Stomach (tissue), 7 donors: Measurements from ENCODE around the gene MARK1.

DNA sequence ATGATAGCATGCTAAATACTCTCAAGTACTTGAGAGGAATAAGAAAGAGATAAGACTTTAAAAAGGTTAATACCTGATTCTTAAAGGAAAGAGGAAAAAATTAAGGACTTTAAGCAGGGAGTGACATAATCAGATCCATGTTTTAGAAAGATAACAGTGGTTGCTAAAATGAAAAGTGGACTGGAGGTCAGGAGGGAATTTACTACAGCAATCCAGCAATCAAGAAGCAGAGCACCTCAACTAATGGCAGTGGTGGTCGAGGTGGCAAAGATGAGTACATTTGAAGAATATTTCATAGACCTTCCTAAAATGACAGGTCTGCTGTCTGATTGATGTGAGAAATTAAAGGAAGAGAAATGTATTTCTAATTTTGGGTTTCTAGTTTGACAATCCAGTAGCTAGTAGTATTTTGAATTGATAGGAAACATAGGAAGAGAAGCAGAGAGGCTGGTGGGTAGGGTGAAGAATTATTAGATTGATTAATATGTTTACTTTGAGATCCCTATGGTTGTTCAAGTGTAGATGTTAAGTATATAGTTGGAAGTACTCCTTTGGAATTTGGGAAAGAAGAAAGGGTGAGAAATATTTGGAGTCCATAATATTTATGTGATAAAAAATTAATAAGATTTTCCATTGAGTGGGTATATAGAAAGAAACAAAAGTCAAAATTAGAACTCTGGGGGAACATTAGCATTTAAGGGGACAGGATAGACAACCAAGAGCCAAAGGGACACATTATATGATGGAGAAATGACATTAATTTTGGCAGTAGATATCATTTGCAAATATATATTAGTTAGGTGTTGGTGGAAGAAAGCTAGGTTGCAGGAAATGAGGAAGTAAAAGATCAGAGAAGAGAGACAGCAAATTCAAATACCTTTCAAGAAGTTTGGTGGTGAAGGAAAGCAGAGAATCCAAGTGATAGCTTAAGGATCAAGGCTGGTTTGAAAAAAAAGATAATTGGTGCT, 29.0 kb downstream of the KCTD3 start:
- PRO-cap, result no peak
- RAMPAGE, long total RNA, 5 experiments, result start-site peak on the plus strand in 1 of 5 experiments, centred at position 212 of the sequence, 5 reads per replicate
- RRBS, result no CpG with 5 or more reads among the region's 1 CpG

DNA sequence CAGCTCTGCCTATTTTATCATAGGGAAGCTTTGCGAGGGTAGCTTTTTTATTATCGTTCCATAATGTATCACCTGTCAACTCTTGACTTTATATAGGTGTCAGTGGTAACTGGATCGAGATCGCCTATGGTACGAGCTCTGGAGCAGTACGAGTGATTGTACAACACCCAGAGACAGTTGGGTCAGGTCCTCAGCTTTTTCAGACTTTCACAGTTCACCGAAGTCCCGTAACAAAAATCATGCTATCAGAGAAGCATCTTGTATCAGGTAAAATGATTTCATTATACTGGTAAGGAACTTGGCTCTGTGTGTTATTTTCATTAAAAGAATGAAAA, 36.9 kb downstream of the KCTD3 start:
- PRO-cap, result no peak
- RAMPAGE, long total RNA, 5 experiments, result start-site peak on the plus strand in 2 of 5 experiments, centred at positions 226 to 233 of the sequence, 9 to 34 reads per replicate
- RRBS, result no CpG with 5 or more reads among the region's 8 CpGs

GRCh38 chr1:216531254-216531793, 108.1 kb upstream of the USH2A start:
- PRO-cap, result no peak
- RAMPAGE, long total RNA, 5 experiments, result no peak in any of the 5 experiments
- RRBS, result no CpG with 5 or more reads among the region's 9 CpGs

GRCh38 chr1:217137314-217138089, 414.3 kb upstream of the ESRRG start:
- PRO-cap, result no peak
- RAMPAGE, long total RNA, 5 experiments, result no peak in any of the 5 experiments
- RRBS, result 14% methylated on average over 10 of the region's 56 CpGs

GRCh38 chr1:218348093-218348429, 2.9 kb downstream of the TGFB2 start:
- PRO-cap, result no peak
- RAMPAGE, long total RNA, 5 experiments, result no peak in any of the 5 experiments
- RRBS, result no CpG with 5 or more reads among the region's 1 CpG

DNA sequence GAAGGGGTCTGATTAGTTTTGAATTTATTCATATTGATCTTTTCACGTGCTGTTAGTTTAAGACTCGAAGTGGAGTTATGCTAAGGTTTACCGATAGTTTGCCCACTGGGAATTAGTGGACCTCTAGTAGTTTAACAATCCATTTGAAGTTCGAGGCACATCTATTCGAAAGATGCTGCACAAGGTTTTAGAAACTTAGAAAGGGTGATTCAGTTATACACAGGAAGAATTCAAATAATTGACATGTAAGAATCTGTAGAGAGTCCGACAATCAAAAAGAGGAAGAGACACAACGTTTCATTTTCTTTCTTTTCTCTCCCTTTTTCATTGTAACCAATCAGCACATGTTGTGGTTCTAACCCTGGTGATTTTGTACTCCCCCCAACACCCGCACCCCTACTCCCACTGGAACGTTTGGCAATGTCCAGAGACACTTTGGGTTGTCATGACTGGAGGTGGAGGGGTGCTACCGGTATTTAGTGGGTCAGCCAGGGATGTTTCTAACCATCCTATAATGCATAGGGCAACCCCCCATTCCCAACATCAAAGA, 4.9 kb downstream of the TGFB2 start:
- PRO-cap, result no peak
- RAMPAGE, long total RNA, 5 experiments, result no peak in any of the 5 experiments
- RRBS, result no CpG with 5 or more reads among the region's 10 CpGs

- PRO-cap, result no peak
- RAMPAGE, long total RNA, 5 experiments, result no peak in any of the 5 experiments
- RRBS, result no CpG with 5 or more reads among the region's 2 CpGs
These were observed 76.6 kb downstream of the TGFB2 start for GRCh38 chr1:218421733-218422079.

DNA sequence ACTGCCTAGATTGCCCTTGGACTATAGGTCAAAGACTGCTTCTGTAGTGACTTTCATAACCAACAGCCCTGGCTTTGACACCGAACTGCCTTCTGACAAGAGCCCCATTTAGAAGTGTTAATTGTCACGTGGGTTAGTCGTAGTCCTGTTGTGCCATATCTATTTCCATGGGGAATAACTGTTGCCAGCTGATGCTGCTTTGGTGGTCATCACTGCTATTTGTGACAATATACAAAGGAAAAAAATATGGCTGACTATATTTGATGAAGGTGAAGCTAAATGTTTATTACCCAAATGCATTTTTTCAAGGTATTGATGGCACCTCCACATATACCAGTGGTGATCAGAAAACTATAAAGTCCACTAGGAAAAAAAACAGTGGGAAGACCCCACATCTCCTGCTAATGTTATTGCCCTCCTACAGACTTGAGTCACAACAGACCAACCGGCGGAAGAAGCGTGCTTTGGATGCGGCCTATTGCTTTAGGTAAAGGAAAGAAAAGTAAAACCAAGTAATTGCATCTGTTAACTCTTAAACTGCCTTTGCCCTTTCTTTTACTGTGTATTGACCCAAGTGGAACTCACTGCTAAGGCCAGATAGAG, 90.6 kb downstream of the TGFB2 start:
- PRO-cap, result no peak
- RAMPAGE, long total RNA, 5 experiments, result no peak in any of the 5 experiments
- RRBS, result no CpG with 5 or more reads among the region's 7 CpGs

- PRO-cap, result no peak
- RAMPAGE, long total RNA, 5 experiments, result no peak in any of the 5 experiments
- RRBS, result no CpG with 5 or more reads among the region's 8 CpGs
These were observed 240.3 kb downstream of the TGFB2 start for GRCh38 chr1:218585266-218585994.

- PRO-cap, result no peak
- RAMPAGE, long total RNA, 5 experiments, result no peak in any of the 5 experiments
- RRBS, result no CpG with 5 or more reads among the region's 7 CpGs
These were observed 367.1 kb downstream of the TGFB2 start for GRCh38 chr1:218712254-218712668.

DNA sequence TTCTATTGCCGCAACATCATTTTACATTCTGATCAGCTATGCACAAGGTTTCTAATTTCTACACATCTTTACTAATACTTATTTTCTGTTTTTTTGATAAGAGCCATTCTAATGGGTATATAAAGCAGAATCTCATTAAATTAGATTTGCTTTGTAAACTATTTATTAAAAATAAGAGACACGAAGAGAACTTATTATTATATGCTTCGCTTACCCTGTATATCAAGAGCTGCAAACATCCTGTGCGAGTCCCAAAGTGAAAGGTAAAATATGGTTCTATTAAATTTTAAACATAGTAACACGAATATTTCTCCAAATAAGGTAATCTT, 458 bp upstream of the LYPLAL1 start:
- PRO-cap, result no peak
- RAMPAGE, long total RNA, 5 experiments, result no peak in any of the 5 experiments
- RRBS, result no CpG with 5 or more reads among the region's 5 CpGs

GRCh38 chr1:219660633-219661467, 47.9 kb upstream of the ZC3H11B start:
- PRO-cap, result no peak
- RAMPAGE, long total RNA, 5 experiments, result no peak in any of the 5 experiments
- RRBS, result no CpG with 5 or more reads among the region's 24 CpGs

DNA sequence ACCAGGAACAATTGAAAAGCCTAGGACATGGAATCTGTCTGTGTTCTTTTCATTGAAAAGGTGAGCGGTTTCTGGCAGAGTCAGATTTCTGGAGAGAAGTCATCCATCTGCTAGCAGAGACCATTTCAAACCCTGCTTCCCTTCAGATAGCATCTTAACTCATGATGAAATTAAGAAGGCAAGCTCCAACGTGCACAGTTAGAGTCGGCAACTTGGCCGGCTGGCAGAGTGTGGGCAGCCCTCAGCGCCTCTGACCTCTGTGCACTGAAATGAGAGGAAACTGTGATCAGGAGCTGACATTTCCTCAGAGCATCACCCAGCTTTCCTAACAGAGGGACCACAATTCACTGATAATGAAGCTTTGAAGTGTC, 144.9 kb upstream of the ZC3H11B start:
- PRO-cap, result no peak
- RAMPAGE, long total RNA, 5 experiments, result no peak in any of the 5 experiments
- RRBS, result no CpG with 5 or more reads among the region's 5 CpGs

DNA sequence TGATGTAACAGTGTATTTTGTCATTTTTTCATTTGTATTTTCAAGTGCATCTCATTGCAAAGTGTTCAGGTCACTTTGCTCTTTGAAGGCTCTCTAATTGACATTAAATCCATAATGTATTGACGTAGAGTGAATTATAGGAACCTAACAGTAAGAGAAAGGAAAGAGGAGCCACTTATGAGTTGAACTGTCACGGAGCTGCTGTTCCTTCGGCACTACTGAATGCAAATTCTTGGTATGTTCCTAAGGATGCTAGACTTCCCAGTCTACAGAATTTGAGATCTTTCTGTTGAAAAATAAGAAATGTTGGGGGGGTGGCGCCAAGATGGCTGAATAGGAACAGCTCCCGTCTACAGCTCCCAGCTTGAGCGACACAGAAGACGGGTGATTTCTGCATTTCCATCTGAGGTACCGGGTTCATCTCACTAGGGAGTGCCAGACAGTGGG, 89.3 kb downstream of the SLC30A10 start:
- PRO-cap, result no peak
- RAMPAGE, long total RNA, 5 experiments, result no peak in any of the 5 experiments
- RRBS, result no CpG with 5 or more reads among the region's 8 CpGs

GRCh38 chr1:219883760-219884490, 44.4 kb downstream of the SLC30A10 start:
- PRO-cap, result no peak
- RAMPAGE, long total RNA, 5 experiments, result no peak in any of the 5 experiments
- RRBS, result no CpG with 5 or more reads among the region's 5 CpGs

DNA sequence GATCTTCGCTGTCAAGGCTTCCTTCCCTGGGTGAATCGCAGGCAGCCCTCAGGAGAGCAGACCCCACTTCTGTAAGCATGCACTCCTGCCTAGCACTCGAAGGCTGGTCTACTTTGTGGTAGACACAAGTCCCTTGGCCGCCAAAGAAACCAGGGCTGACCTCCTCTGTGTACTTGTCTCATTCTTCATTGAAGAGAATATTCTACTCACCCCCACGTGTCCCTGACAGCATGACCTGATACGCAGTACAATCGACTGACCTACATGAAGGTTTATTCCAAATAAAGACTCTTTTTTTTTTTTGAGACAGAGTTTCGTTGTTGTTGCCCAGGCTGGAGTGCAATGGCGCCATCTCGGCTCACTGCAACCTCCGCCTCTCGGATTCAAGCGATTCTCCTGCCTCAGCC, 881 bp upstream of the SLC30A10 start:
- PRO-cap, result no peak
- RAMPAGE, long total RNA, 5 experiments, result no peak in any of the 5 experiments
- RRBS, result no CpG with 5 or more reads among the region's 13 CpGs

DNA sequence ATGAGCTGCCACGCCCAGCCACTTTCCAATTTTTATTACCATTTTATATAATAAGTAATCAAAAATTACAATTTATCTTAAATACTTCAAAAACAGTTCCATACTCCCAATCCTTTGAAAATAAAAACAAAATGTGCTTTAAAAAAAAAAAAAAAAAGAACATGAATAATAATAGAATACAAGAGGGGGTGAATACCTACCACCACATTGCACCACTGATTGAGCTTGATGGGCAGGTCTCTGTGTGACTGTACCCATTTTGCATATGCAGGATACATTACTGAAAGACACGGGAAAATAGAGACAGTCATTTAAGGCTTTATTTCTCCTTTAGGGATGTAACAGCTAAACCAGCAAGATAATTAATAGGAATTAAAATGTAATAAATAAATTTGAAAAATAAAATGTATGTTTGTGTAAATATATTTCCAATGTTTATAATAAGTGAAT, 52.8 kb upstream of the SLC30A10 start:
- PRO-cap, result no peak
- RAMPAGE, long total RNA, 5 experiments, result start-site peak on the minus strand in 2 of 5 experiments, centred at positions 238 to 243 of the sequence, 6 to 25 reads per replicate
- RRBS, result no CpG with 5 or more reads among the region's 2 CpGs

- PRO-cap, result no peak
- RAMPAGE, long total RNA, 5 experiments, result no peak in any of the 5 experiments
- RRBS, result no CpG with 5 or more reads among the region's 4 CpGs
These were observed 2.0 kb downstream of the RAB3GAP2 start for GRCh38 chr1:220269895-220271028.

- PRO-cap, result bidirectional peak, plus-strand start at chr1:220528272, minus-strand start at chr1:220528219
- RAMPAGE, long total RNA, 5 experiments, result no peak in any of the 5 experiments
- RRBS, result 1% methylated on average over 27 of the region's 74 CpGs
These were observed at the start of gene MARK1 for GRCh38 chr1:220527852-220528514. MARK1 (plus strand) TSS chr1:220528136.

GRCh38 chr1:220528515-220529495, 869 bp downstream of the MARK1 start:
- PRO-cap, result bidirectional peak, plus-strand start at chr1:220528598, minus-strand start at chr1:220528590
- RAMPAGE, long total RNA, 5 experiments, result no peak in any of the 5 experiments
- RRBS, result 5% methylated on average over 49 of the region's 77 CpGs